A673 (cell line): Measurements from ENCODE around the gene PARN.

- PRO-cap, result no peak
Observed at GRCh38 chr16:14109069-14109593, 38.0 kb downstream of the MRTFB start.

DNA sequence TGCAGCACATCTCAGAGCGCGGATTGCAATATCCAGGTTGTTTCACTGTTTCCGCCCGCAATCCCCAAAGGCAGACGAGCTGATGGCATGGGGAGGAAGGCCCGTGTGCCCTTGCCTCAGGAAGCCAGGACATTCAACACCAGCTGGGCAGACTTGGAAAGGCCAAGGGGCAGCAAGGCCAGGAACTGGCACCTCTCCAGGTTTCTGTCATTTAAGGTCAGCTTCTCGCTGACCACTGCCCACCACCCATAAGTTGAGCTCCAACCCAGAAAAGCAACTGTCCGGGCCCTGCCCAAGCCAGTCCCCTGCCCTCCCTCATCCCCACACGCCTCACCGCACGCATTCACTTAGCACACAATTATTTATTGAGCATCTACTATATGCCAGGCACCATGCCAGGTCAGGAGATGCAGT, 274.7 kb downstream of the MRTFB start:
- PRO-cap, result no peak

DNA sequence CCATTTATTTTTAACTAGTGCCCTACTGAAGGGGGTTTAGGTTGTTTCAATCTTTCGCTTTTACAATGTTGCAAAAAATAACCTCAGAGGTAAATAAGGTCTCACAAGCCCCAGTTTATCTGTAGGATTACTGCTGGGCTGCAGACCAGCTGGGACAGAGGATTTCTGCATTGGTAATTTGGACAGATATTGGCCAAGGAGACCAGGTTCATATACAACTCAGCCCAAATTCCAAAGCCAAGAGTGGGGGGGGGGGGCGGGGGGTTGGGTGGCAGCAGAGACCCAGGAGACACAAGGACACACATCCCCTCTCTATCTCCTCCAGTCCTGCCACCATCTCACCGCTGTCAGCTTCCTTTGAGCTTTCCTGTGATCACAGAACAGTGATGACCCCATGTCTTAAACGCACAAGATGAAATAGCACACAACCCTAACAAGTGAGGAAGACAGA, 274.9 kb downstream of the PARN start:
- PRO-cap, result no peak

DNA sequence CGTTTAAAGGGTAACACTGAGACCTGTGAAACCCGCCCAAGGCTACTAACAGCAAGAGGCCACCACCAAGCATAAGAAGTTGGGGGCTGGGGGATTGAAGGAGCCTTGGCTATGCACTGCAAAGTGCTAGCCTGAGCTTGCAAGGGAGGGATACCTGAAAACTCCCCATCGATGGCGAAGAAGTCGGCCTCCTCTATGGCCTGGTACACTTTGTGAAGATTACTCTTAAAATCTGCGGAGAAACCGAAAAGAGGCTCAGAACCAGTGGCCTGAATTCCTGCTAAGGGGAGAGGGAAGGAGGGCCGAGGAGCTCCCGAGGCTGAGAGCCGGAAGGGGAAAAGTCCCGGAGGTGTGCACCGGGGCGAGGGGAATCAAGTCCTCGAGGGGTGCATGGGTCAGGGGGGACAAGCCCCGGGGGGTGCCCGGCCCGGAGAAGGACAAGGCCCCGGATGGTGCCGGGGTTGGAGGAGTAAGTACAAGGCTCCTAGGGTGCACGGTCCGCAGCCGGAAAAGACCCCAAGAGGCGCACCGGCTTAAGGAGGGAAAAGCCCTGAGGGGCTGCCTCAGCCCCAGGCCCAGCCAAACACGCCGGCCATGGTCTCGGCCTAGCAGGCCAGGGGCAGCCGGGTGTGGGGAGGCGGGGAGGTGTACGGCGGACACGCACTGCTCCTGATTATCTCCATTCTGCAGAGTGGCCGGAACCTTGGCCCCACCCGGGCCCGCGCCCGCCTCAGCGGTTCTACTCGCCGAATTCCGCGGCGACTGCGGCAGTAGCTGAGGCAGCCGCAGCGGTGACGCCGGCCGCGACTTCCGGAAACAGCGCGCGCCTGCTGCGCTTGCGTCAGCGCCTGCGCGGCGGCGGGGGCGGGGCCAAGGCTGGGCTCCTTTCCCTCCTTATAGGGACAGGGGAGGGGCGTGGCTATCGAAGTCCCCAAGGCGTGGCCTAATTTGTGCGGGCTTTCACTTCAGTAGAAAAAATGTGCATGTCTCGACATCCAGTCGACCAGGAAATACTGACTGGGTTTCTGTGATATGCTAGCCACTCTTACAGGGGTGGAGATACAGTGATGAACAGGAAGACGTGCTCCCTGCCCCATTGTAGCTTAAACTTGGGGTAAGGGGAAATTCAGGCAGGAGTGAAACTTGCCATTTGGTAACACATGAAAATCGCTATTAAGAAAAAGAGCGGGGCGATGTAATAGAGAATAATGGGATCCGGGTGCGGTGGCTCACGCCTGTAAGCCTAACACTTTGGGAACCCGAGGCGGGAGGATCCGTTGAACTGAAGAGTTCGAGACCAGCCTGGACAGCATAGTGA, at the start of gene PARN:
Gene PARN (minus strand): TSS at position 818 of the 1,318 bp plus-strand sequence.
- PRO-cap, result bidirectional peak, plus-strand start at position 440 of the sequence, minus-strand start at position 337 of the sequence; bidirectional peak, plus-strand start at position 1,042 of the sequence, minus-strand start at position 741 of the sequence

DNA sequence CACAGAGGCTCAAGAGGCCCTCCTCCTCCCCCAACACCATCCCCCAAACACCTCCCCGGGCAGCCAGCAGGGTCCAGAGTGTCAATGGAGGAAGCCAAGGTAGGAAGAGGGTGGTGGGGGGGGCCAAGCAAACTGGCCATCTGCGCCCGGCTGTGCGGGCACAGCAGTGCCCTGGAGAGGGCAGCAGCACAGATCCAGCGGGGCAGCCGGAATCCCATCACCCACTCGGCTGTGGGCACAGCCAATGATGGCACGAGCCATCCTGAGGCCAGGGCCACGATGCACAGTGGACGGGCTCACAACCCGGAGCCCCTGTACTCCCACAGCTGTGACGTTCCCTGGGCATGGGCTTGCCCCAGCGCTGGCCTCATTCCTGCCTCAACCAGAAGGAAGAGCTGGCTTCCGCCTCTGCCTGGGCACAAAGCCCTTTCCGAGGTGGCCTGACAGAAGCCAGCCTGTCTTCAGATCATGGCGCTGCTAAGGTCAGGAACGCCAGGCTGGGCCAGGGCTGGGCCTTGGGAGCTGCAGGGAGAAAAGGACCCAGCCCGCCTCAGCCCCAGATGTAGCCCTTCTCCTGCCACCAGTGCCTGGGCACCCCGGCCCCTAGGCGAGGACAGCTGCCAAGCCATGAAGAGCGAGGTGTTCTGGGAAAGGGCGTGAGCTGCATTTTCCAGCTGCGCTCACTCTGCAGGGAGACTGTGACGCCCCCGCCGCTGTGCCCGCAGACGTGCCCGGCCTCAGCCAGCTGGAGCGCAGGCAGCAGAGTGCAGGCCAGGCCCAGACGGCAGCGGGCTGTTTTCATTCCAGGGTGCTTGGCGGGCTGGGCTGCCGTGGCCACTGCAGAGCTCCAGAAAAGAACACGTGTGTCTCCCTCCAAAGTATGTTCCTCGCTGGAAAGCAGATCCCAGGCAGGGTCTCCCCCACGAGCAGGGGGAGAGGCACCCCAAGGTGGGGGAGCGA, 51.3 kb upstream of the RRN3 start:
- PRO-cap, result no peak

DNA sequence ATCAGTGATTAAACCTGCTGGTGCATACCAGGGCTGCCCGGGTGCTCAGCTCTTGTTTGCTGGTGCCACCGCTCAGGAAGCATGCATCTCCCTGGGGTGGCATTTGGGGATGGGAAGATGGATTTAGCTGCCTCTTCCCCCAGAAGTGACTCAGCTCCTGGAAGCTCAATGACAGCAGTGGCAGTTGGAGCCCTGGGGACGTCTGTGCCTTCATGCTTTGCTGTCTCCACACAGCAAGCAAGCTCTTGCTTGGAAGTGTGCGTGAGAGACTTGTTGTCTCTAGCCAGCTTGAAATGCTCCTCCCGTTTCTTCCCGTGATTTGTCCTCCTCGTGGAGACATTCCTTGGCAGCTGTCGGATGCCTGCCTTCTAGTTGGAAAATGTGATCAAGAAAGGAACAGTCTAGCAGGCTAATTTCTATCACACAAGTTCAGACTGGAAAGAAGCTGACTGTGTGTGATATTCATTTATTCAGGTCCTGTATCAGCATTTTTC, 73.0 kb downstream of the BMERB1 start:
- PRO-cap, result no peak

DNA sequence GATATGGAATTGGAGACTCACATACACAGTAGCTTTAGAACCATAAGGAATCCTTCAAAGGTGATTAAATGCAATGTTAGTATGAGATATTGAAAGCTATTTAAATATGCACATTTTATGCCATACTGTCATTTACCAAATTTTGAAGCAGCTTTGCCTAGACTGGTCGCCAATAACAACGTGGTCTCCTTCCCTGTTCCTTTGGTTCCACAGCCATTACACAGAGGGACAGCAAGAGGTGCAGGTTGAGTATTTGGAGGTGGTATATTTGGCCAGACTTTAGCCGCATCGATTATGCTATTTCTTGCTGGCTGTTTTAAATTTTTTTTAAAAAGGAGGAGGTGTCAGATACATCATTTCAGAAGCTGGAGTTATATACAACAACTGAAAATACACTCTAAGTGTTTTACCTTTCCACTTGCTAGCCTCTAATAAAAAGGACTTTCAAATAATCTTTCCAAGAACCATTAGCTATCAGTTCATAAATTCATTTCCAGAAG, 8.3 kb downstream of the MARF1 start:
- PRO-cap, result no peak

- PRO-cap, result no peak
Observed at GRCh38 chr16:15672274-15672593, 22.2 kb downstream of the NDE1 start.

DNA sequence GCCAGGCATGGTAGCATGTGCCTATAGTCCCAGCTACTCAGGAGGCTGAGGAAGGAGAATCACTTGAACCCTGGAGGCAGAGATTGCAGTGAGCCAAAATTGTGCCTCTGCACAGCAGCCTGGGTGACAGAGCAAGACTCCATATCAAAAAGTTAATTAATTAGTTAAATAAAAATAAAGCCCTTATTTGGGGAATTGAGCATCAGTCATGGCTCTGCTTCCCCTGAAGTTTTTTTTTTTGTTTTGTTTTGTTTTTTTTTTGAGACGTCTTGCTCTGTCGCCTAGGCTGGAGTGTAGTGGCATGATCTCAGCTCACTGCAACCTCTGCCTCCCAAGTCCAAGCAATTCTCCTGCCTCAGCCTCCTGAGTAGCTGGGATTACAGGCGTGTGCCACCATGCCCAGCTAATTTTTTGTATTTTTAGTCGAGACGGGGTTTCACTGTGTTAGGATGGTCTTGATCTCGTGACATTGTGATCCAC, 47.6 kb downstream of the NDE1 start:
- PRO-cap, result no peak

DNA sequence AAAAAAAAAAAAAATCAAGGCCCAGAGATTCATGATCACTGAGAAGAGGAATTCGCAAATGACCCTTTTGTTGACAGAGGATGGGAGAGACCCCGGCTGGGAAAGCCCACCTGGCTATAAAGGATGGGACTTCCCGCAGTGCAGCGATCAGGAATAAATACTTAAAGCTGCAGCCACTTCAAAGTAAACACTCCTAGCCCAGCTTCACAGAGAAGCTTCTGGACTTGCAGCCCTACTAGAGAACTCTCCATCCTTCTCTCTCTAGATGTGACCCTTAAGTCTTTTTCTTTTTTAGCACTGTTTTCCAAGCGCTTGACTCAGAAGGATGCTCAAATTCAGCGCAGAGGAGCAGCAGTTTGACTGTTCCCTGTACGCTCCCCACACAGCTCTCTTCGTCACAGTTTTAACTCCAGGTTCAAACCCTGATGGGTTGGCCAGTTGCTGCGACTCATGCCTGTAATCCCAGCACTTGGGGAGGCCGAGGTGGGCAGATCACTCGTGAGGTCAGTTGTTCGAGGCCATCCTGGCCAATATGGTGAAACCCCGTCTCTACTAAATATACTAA, 56.0 kb downstream of the NDE1 start:
- PRO-cap, result no peak

DNA sequence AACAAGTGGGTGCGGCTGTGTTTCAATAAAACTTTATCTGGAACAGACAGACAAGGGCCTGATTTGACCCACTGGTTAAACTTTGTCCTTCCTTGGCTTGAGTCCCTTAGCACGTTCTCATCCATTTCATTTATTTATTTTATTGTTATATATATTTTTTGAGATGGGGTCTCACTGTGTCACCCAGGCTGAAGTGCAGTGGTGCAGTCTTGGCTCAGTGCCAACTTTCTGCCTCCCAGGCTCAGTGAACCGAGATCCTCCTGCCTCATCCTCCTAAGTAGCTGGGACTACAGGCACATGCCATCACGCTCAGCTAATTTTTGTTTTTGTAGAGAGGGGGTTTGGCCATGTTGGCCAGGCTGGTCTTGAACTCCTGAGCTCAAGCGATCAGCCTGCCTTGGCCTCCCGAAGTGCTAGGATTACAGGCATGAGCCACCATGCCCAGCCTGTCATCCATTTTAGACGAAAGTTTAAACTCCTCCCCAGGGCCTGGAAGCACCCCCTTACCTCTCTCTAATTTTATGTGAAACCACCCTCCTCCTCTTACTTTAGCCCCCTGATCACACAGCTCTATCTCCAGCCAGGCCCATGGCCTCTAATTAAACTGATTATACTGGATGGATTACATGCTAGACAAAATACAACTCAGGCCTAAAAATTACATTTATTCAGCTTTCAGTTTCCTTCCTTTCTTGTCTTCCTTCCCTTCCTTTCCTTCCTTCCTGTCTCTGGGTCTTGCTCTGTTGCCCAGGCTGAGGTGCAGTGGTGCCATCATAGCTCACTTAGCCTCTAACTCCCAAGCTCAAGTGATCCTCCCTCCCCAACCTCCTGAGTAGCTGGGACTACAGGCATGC, 64.0 kb downstream of the MYH11 start:
- PRO-cap, result no peak

DNA sequence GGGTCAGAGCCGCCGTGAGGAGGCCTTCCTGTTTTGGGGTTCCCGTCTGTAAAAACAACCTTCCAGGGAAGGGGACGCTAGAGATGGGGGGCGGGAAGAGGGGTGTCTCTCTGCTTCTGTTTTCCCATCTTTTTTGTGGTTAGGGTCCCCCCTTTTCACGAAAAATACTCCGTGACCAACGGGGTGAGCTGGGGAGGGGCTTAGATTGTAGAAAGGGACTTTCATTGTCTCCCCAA, 558 bp downstream of the ABCC1 start:
- PRO-cap, result bidirectional peak, plus-strand start at position 45 of the sequence, minus-strand start at position 55 of the sequence

DNA sequence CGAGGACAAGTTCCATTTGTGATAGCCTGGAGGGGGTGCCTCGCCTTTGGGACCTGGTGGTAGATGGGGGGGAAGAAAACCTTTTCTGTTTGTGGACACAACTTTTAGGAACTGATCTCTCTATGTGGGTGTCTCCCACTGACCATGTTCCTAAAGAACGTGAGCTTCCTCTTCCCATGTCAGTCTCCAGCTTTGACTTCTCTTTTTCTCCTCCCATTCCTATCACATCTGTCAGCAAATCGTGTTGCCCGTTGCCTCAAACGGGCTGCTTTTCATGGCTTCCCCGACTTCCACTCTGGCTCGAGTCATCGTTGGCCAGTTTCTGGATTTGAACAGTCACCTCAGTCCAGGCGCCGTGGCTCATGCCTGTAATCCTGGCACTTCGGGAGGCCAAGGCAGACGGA, 5.3 kb downstream of the ABCC1 start:
- PRO-cap, result no peak

GRCh38 chr16:15960984-15961560, 11.7 kb downstream of the ABCC1 start:
- PRO-cap, result no peak

DNA sequence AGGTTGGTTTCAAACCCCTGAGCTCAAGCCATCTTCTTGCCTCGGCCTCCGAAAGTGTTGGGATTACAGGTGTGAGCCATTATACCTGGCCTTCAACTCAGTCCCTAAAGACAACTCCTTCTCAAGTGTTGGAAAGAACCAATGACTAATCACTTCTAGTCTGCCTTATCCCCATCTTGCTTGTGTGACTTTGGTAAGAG, 21.3 kb downstream of the ABCC1 start:
- PRO-cap, result no peak

DNA sequence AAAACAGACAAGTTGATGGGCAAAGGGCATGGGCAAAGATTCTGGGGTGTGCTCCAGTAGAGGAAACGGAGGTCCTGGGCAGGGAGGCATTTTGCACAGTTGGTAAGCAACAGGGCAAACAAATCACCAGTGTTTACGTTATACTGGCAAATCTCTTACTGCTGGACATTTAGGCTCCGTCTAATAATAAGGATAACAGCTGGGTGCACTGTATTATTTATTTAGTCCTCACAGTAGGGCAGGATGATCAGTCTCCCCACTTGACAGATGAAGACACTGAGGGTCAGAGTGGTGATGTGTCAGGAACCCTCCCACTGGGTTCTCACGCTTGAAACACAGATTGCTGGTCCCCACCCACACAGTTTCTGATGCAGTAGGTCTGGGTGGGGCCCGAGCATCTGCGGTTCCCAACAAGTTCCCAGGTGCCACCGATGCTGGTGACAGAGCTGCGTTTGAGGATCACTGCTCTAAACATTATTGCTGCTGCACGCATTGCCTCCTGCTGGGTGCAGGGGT, 75.7 kb downstream of the ABCC1 start:
- PRO-cap, result no peak

GRCh38 chr16:16037449-16038130, 88.2 kb downstream of the ABCC1 start:
- PRO-cap, result no peak

DNA sequence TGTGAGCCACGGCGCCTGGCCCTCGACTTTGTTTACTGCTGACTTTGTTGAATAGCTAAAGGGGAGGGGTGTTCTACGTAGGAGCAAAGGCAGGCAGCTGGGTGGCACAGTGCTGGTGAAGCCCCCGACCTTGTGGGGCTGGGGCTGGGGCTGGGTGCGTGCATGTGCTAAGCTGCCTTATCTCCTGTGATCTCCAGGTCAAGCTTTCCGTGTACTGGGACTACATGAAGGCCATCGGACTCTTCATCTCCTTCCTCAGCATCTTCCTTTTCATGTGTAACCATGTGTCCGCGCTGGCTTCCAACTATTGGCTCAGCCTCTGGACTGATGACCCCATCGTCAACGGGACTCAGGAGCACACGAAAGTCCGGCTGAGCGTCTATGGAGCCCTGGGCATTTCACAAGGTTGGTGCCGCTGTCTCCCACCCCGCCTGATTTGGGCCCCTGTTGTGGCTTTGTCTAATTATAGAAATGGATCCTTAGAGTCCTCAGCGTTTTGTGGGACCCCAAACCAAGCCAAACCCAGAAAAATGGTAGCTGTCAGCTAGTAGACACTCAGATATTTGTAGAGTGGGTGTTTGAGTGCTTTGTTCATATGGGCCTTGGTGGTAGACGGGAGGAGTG, 112.0 kb downstream of the ABCC6 start:
- PRO-cap, result no peak

GRCh38 chr16:16149714-16150781, 73.2 kb downstream of the ABCC6 start:
- PRO-cap, result no peak

GRCh38 chr16:16191571-16192238, 31.6 kb downstream of the ABCC6 start:
- PRO-cap, result no peak